ENCODE measurements around the genes FCRL5 and PYHIN1.

DNA sequence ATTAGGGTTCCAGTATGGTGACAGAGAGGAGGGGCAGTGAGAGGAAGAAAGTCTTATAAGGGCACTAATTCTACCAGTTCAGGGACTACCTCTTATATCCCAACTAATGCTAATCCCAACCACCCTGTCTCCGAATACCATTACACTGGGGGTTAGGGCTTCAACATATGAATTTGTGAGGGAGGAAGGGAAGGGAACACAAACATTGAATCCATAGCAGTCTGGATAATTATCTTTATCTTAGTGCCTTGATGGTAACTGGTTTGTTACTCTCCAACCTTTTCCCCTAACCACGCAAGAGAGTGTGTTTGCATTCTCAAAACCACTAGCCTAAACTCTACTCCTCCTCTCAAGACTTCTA, 864 bp upstream of the NAXE start:
- PRO-cap = no peak

DNA sequence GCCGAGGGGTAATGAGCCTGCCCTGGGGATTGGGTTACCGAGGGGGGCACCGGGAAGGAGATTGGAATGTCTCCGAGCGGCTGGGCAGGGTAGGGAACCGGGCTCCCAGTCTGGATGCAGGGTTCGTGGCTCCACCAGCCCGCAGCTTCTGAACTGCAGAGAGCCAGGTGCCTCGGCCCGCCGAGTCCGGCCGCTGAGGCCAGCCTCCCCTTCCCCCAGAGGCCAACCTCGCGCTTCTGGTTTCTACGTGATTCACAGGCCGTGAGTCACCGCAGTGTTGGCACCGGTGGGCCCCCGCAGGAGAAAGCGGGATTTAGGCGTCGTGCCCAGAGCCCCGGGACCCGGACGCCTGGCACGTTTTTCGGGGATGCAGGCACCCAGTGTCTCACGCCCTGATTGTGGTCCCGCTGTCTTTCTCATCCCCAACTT, 475 bp downstream of the CRABP2 start:
- PRO-cap = no peak

DNA sequence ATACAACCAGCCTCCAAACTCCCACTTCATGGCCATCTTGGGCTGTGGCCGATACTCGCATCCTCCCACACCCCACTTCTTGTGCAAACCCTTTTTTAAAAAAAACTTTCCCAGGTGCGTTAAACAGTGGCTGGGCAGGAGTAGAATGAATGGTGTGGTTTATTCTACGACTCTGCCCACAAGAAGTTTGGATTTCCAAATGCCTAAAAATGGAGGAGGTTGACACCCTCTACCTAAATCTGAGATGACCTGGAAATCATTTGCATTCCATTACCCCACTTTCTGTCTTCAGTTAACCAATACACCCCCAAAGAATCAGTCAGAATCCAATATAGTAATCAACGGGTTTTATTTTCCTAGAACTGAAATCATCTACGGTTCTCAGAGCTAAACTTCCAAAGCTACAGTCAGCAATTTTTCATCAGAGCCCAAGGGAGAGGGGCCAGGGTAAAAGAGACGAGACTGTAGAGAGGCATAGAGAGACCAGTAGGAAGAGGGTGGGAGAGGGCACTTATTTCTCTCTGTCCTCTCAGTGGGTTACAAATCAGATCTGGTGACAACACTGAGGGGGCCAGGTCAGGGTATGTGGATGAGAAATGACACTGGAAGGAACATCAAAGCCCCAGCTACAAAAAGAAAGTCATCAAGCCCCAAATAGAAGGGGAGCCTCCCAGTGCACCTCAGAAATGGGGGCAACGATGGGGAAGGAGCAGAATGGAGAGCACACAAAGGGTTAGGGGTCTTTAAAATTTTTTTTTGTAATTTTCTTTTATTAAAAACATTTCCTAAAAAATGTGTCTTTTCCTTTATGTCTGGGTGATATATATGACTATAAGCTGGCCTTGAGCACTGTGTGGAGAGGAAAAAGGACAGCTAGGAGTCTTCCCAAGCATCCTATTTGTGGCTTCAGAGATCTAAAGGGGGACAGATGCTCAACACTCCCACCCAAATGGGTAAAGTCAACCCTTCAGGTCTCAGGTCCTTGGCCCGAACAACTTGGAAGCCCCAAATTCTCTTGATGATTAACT, 1.2 kb upstream of the MRPL24 start:
- PRO-cap = no peak

- PRO-cap = no peak
These were observed 3.2 kb upstream of the MRPL24 start for GRCh38 chr1:156743984-156744619.

DNA sequence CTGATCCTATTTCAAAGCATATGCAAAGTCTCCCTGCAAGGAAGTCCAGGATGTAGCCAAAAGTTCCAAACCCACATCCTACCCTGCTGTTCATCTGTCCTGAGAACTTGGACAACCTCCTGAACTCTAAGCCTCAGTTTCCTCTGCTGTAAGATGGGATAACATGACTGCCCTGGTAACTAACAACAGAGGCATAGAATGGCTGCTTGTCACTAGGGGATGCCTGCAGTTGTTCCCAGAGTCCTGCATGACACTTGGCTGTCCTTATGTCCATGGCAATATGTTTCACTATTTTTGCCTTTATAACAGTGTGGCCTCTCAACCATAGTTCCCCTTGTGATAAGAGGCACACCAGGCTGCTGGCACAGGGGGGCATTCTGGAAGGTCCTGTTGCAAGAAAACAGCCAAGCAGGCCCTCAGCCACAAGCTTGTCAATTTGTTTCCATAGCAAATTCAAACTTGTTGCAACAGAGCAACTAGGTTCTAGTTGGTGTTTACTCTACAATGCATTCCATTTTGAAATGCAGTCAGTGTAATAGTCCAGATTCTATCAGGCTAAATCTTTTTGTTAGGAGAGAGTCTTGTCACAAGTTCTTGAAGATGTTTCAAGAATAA, 1.5 kb upstream of the HDGF start:
- PRO-cap = no peak

DNA sequence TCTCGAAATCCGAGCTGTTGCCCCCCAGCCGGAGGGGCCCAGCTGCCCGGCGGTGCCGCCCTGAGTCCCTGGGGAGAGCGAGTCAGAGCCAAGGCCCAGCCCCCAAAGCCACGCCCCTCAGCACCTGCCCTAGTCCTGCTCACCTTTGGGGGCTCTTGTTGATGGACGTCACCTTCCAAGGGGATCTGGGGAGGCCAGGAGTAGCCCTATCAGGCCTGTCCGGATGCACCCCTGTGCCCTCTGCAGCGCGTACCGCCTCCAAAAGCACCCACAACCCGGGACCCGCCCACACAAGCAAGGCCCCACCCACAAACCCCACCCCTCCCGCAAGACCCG, 13.7 kb downstream of the INSRR start:
- PRO-cap = unidirectional peak, minus-strand start at position 235 of the sequence

- PRO-cap = no peak
These were observed 19.1 kb downstream of the LRRC71 start for GRCh38 chr1:156939285-156940122.

DNA sequence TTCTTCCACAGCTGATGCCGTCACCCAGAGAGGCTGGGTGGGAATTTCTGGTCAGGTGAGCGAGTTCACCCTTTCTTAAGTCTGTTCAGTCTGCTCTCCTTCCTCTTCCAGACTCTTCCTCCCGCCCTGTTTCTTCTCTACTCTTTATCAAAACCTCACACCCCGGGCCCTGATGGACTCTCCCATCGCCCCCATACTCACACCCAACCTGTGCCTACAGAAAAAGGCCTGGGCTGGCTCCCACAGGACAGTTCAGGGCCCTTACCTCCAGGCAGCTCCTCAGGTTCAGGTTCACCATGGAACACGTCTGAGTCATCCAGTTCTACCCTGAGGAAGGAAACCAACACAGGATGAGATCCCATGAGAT, 20.7 kb downstream of the LRRC71 start:
- PRO-cap = no peak

GRCh38 chr1:157240816-157241198, 102.6 kb upstream of the ETV3 start:
- PRO-cap = no peak

GRCh38 chr1:157552263-157552760, at the start of gene FCRL5:
Gene FCRL5 (minus strand): TSS chr1:157552515.
- PRO-cap = no peak

DNA sequence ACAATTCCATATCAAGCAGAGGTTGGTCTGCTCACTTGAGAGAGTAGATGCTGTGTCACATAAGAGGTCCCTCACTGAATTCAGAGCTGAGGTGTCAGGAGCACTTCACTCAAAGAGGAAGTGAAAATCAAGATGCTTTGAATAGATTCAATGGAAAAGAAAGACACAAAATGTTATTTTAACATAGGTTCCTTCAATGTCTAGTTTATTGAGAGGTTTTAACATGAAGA, 4.3 kb upstream of the FCRL3 start:
- PRO-cap = no peak

DNA sequence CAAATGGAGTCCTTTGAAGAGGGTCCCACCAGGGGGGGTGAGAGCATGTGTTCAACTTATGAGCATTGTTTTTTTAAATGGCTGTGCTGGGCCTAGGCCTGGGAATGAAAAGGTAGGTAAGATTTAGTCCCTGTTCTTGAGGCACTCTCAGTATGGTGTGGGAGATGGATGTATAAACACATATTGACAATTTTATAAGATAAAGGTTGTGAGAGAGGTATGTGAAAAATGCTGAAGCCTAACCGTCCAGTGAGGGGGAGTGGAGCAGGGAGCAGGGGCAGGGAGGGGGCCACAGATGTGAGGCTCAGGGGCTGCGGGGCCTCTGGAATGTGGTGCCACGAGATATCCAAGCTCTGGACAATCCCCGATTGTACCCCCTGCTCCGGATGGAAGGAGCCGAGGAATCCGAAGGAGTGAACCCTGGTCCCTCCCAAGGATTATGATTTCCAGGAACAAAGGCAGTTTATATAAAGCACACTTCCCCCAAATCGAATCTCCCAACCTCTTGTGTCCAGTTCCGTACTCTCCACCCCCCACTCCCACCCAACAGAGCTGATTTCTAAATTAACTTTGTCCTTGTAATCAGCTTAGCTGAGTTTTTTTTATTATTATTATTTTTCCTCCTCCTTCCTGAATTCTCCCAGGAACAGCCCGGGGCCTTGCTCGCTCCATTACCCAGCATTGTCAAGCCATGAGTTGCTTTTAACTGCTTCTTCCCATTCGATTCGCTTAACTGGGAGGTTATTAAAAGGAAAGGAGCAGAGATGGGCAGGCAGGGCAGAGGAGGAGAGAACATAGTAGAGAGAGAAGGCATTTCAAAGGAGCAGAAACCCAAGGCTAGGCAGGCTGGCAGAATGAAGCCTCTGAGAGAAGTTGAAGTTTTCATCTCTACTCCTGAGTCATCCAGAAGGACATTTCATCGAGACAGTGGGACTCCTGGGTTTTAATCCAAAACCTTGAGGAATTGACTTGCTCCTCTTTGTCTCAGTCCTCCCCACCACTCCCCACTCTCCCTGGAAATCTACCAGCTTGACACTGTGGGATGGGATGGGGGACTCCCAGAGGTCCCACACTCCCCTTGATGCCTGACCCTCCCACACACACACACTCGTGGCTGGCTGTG, 9.4 kb downstream of the KIRREL1 start:
- PRO-cap = no peak

GRCh38 chr1:158101797-158102508, 26.1 kb downstream of the SMIM42 start:
- PRO-cap = no peak

DNA sequence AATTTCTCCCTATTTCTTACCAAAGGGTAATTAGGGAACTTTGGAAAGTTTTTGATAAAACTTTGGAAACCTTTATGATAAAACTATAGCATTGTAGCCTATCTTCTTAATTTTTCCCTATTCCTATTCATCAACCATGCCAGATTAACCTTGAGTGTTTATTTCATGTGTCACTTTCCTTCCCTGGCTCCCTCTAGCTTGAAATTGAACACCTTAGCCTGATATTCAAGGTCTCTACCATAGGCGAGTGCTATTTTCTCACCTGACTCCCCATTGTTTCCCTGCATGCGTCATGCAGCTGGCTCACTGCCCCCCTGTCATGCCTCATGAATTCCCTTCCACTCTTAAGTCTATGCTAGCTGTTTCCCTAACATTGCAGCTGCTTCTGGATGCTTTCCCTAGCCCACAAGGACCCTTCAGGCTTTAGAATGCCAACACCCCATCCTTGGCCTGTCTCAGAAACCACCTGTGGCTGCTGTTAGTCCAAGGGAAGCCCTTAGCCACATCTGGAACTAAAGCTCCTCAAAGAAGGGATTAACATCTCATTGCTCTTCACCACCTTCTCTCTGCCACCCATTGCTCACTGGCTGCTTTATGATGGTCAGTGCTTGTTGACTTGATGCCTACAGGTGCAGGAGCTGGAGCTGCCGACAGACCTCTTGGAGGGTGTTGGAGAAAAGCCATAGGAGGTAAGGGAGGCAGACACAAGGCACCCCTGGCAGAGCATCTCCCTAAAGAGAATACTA, 4.0 kb downstream of the SMIM42 start:
- PRO-cap = no peak

DNA sequence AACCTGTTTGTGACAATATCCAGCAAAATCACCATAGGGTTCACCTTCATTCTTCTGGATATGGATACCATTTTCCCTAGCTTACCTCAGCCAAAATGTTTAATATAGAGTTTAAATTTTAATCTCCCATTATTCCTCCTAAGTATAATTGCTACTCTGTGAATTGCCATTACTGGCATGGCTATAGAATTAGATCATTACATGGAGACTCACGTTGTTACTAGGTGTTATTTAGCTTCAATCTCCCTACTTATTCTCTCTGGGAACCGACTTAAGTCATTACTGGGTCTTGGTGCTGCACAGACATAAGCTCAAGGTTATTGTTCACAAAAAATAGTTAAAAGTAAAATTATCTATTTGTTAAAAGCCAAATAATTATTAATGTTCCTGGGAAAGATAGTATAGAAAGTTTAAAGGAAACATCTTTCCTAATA, 479 bp downstream of the SPTA1 start:
- PRO-cap = no peak

DNA sequence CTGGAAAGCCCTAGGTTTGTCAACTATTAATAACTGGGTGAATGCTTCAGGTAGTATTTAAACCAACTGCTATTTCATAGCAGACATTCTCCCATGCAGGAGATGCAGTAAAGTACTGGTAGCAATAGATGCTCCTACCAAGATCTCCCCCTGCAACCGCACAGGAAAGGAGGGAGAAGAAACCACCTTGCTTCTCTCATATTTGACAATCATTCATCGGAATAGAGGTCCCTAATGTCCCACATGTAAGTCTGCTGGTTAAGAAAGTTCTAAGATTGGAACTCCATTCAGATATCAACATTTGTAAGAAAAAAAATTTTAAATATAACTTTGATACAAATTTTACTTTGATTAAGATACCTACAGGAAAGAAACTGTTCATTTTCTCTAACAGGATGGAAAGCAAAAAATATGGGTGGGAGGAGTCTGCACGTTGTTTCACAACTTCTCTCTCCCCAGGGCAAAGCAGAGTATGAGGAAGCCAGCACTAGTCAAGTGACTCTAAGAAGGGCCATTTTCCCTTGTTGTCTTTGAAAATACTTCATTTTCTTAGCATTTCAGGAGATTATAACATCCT, at the start of gene PYHIN1:
PYHIN1 (plus strand) TSS at position 468 of the 577 bp plus-strand sequence.
- PRO-cap = unidirectional peak, plus-strand start at position 463 of the sequence

GRCh38 chr1:158951973-158952423, 20.6 kb downstream of the PYHIN1 start:
- PRO-cap = no peak

- PRO-cap = no peak
These were observed 21.1 kb downstream of the PYHIN1 start for GRCh38 chr1:158952424-158952934.

DNA sequence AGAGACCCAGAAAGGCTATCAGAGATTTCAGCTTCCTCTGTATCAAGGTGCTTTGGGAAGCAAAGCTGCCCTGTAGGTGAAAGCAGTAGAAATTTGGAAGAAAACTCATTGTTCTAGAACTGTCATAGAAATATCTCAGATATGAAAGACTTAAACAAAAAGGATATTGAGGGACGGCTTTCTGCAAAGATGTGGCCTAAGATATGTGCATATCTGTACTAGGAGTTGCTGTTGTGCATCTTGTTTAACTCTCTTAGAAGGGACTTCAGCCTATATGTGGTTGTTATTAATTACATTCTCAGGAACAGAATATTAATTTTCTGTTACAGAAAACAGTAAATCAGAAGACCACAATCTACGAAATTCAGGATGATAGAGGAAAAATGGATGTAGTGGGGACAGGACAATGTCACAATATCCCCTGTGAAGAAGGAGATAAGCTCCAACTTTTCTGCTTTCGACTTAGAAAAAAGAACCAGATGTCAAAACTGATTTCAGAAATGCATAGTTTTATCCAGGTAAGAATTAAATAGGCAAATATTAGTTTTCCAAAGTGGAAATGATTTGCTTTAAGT, 10.4 kb downstream of the IFI16 start:
- PRO-cap = no peak

DNA sequence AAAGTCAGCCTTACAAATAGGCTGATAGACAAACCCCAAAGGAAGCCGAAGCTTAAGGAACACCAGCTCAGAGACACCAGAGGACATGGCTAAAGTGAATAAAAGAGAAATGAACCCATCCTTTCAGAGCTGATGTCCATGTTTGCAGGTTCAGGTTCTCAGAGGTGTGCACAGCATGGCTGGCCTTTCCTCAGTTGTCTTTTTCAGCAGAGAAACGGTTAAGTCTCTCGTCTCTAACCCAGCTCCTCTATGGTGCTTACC, 263 bp downstream of the AIM2 start:
- PRO-cap = no peak

Measured in natural killer cell (primary cell).